Retinal pigment epithelial cell (primary cell): ENCODE measurements around a stretch of chr3.

- RRBS, result no CpG with 5 or more reads among the region's 6 CpGs
Observed at GRCh38 chr3:188343713-188344272, 189.8 kb downstream of the LPP start.

DNA sequence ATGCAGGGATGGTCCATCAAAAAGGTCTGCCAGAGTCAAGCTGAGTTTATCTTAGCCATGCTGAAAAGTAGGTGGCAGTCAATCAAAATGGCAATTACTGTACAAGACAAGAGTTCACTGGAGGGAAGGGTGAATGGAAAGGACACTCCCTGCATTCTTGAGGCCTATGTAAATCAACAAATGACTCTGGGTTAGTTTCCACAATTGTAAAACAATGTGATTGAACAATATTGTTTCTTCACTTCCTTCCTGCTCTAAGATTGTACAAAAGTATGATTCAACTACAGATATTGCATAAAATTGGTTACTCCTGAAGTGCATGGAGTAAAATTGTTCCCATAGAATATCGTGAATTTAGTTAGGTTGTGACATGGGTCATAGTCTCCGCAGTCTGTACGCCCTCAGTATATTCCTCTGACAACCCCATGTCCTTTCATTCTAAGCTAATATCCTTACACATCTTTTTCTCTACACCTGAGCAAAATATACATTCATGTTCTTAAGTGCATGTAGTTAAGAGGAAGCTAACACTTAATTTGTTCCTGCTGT lies 277.6 kb downstream of the LPP start:
- RRBS, result no CpG with 5 or more reads among the region's 3 CpGs

DNA sequence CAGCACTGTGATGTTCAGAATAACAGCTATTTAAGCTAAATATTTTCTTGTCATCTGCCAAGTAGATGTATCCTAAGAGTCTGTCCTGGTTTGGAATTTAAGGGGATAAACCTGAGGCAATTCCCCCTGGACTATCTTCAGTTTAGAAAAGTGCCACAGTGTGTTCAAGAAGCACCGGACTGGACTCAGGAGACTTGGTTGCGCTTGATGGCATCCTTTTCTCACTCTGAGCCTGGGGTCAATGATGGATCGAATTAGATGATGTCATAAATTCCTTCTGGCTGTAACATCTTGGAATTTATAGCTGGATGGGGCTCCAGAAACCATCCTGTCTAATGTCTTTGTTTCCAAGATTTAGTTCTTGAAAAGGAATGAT lies 280.6 kb downstream of the LPP start:
- RRBS, result no CpG with 5 or more reads among the region's 3 CpGs

DNA sequence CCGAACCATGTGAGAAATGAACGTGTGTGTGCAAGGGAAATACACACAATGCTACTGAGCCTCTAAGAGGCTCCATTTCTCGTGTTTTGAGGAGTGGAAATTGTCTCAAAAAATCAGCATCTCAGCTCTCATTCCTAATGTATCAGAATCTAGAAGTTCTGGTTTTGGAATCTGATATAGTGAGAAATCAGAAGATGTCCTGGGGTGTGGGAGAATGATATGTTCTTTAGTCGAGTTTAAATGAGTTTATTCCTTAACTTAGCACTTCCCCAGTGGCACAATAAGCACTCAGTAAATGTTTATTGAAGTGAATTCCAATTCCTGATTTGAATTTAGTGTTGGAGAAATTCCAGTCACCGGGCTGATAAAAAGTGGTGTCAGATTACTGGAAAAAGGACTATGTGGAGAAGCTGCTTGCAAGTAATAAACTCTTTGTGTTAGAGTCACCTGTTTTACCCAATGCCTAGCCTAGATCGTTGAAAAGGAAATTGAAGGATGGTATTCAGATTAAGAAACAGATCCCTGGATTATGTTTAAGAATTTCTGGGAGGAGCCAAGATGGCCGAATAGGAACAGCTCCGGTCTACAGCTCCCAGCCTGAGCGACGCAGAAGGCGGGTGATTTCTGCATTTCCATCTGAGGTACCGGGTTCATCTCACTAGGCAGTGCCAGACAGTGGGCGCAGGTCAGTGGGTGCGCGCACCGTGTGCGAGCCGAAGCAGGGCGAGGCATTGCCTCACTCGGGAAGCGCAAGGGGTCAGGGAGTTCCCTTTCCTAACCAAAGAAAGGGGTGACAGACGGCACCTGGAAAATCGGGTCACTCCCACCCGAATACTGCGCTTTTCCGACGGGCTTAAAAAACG lies 481.8 kb downstream of the LPP start:
- RRBS, result no CpG with 5 or more reads among the region's 28 CpGs

DNA sequence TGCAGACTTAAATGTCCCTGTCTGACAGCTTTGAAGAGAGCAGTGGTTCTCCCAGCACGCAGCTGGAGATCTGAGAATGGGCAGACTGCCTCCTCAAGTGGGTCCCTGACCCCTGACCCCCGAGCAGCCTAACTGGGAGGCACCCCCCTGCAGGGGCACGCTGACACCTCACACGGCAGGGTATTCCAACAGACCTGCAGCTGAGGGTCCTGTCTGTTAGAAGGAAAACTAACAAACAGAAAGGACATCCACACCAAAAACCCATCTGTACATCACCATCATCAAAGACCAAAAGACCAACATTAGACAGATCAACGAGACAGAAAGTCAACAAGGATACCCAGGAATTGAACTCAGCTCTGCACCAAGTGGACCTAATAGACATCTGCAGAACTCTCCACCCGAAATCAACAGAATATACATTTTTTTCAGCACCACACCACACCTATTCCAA lies 482.7 kb downstream of the LPP start:
- RRBS, result no CpG with 5 or more reads among the region's 6 CpGs

- RRBS, result no CpG with 5 or more reads among the region's 4 CpGs
Observed at GRCh38 chr3:188640810-188641547, 487.0 kb downstream of the LPP start.

GRCh38 chr3:188701309-188701831 lies 470.4 kb upstream of the TPRG1 start:
- RRBS, result no CpG with 5 or more reads among the region's 5 CpGs

GRCh38 chr3:188944271-188944470 lies 227.6 kb upstream of the TPRG1 start:
- RRBS, result no CpG with 5 or more reads among the region's 1 CpG

DNA sequence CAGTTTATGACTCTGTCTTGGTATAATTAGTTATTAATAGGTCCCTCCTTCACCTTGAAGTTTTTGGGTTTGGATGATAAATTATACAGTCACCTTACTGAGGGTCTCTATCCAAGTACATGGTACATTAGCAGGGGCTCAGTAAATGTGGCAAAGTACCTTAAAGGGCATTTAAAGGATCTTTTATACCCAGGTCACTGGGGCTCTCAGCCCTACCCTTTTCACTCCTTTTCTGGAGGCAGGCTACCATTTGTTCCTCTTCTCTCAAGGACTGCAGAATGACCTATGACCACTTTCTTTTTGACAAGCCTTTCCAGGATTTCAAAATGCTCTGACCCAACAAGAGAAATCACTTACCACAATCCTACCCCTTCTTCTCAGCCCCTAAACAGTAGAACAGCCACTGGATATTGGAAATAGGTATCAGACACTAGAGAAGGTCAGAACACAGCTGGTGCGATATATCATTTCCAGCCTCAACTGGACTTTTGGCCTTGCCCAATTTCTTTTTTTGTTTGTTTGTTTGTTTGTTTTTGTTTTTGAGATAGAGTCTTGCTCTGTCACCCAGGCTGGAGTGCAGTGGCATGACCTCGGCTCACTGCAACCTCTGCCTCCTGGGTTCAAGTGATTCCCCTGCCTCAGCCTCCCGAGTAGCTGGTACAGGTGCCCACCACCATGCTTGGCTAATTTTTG lies 221.7 kb upstream of the TPRG1 start:
- RRBS, result no CpG with 5 or more reads among the region's 3 CpGs

DNA sequence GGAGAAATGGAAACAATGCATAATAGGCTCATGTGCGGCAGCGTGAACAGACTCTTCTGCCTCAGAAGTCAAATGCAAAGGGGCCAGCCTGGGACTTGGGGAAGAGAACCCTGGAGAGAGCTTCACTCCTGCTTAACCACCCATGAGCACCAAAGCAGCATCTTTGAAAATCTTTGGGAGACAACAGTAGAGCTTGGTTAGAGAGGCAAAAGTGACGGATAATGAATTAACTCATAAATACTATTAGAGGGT lies 196.2 kb upstream of the TPRG1 start:
- RRBS, result no CpG with 5 or more reads among the region's 3 CpGs

GRCh38 chr3:190038021-190038580 lies 82.6 kb downstream of the P3H2 start:
- RRBS, result no CpG with 5 or more reads among the region's 4 CpGs

DNA sequence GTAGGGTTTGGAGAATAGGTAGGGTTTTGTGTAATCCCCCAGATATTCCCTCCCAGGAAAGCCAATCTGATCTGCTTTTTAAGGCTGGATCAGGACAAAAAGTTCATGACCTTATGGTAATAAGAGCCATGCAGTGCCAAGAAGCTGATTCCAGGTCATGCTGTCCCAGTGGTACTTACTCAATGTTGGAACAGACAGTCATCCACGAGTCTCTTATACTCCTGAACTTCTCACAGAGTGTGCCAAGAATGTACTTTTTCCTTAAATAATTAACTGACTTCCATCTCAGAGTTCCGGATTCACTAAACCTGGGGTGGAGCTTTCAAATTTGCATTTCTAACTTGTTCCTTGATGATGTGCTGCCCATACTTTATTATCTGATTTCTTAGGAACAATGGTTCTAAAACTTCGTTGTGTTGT lies 3.3 kb upstream of the P3H2 start:
- RRBS, result no CpG with 5 or more reads among the region's 3 CpGs

DNA sequence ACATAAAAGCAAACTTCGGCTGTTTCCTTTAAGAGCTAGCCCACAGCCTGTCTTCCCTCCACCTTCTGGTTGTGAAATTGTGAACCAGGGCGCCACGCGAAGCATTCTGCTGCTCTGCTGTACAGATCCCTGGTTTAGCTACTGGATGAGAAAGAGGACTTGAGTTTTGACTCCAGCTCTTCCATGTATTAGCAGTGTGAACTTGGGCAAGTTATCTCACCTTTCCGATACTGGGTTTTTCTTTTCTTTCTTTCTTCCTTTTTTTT lies 1.0 kb downstream of the IL1RAP start:
- RRBS, result no CpG with 5 or more reads among the region's 5 CpGs

- RRBS, result no CpG with 5 or more reads among the region's 2 CpGs
Observed at GRCh38 chr3:191295969-191296267, 33.3 kb upstream of the CCDC50 start.

- RRBS, result no CpG with 5 or more reads among the region's 4 CpGs
Observed at GRCh38 chr3:191307352-191307763, 21.8 kb upstream of the CCDC50 start.

DNA sequence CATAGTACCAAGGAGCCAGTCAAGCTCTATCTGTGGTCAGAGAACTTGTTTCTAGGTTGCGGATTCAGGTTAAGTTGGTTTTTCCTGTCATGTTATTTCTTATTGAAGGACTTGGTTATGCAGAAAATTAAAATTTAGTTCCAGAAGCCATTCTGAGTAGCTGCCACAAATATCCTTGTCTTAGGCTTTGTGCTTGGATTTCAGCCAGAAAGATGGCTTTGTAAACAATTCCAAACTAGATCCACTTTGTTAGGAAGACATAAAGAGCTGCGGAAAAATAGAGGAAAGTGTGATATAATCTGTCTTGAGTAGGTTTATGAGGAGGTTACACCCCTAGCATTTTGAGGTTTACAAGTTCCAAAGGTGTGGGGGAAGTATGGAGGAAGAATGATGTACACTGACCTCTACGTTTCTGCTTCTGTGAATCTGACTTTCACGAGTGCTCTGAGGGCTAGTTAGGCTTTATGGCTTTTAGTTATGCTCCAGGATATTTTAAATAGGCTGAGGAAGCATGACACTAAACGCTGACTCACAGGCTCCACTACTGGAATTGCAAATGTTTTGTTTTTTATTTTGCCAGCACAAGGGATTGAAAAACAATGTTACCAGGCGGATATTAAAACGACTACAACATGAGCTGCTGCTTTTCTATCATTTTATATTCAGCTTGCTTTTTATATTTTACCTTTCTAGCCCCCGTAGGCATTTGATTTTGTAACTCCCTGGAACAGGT lies 46.3 kb upstream of the UTS2B start:
- RRBS, result no CpG with 5 or more reads among the region's 8 CpGs

DNA sequence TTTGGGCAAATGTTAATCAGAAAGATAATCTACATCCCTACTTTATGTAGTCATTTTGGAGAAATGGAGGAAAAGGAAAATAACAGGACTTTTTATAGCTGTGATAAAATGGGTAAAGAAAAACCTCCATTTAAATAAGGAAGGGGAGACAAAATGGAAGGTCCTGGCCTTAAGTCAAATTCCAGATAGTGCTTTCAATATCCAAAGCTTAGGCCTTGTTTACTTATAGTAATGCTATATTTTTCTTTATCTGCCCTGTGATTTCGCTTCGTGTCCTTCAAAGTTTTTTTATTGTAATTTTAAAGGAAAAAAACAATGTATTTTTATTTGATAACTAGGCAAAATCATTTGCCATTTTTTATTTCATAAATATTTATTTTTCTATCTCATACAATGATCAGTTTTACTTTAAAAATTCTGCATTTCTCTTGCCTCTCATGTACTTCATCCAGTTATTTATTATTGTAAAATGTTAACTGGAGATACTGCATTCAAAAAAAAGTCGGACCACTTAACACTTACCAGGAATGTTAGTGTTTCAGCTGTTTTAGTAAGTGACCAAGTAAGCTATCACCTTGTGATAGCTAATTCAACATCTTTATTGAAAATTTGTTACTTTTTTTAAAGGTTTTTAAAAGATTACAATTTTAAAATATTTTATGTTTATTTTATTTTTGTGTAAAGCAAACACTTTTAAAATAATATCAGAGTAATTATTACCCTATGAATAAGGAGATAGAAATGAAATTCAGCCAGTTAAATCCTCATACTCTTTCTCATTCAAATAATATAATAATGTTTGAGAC lies 63.4 kb upstream of the UTS2B start:
- RRBS, result no CpG with 5 or more reads among the region's 3 CpGs

DNA sequence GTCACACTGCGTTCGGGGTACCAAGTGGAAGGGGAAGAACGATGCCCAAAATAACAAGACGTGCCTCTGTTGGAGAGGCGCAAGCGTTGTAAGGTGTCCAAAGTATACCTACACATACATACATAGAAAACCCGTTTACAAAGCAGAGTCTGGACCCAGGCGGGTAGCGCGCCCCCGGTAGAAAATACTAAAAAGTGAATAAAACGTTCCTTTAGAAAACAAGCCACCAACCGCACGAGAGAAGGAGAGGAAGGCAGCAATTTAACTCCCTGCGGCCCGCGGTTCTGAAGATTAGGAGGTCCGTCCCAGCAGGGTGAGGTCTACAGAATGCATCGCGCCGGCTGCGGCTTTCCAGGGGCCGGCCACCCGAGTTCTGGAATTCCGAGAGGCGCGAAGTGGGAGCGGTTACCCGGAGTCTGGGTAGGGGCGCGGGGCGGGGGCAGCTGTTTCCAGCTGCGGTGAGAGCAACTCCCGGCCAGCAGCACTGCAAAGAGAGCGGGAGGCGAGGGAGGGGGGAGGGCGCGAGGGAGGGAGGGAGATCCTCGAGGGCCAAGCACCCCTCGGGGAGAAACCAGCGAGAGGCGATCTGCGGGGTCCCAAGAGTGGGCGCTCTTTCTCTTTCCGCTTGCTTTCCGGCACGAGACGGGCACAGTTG lies 318.6 kb downstream of the FGF12 start:
- RRBS, result 2% methylated on average over 12 of the region's 48 CpGs

- RRBS, result no CpG with 5 or more reads among the region's 1 CpG
Observed at GRCh38 chr3:192445831-192446030, 281.6 kb downstream of the FGF12 start.